ENCODE measurements around the genes LSM6 and PRMT9.

- PRO-cap: no peak
- RAMPAGE, long total RNA, 4 experiments: no peak in any of the 4 experiments
These were observed 64.9 kb downstream of the SMAD1 start for GRCh38 chr4:145546475-145546957.

GRCh38 chr4:145732451-145732749, 52.5 kb downstream of the C4orf51 start:
- PRO-cap: no peak
- RAMPAGE, long total RNA, 4 experiments: no peak in any of the 4 experiments

- PRO-cap: bidirectional peak, plus-strand start at chr4:145733196, minus-strand start at chr4:145732991; bidirectional peak, plus-strand start at chr4:145733399, minus-strand start at chr4:145733469; bidirectional peak, plus-strand start at chr4:145733845, minus-strand start at chr4:145733676
- RAMPAGE, long total RNA, 4 experiments: no peak in any of the 4 experiments
These were observed 53.2 kb downstream of the C4orf51 start for GRCh38 chr4:145732750-145733923.

GRCh38 chr4:145819367-145820315, 119.0 kb downstream of the ZNF827 start:
- PRO-cap: no peak
- RAMPAGE, long total RNA, 4 experiments: no peak in any of the 4 experiments

DNA sequence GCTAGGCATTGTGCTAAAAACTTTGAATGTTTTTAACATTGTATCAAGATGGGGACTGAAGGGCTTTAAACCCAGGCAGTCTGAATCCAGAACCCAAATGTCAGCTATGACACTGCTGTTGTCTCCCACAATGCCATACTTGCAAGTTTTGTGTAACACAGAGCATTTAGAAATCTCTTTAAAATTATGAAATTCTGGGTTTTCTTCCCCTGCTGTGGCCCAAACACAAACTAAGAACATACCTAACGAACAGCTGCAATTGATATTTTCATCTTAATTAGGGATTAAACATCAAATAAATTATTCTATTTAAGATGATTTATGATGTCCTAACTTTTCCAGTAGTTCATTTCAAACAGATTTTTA, 66.7 kb upstream of the LSM6 start:
- PRO-cap: no peak
- RAMPAGE, long total RNA, 4 experiments: no peak in any of the 4 experiments

GRCh38 chr4:146175393-146176492, at the start of gene LSM6:
Gene LSM6 (plus strand): TSS chr4:146175718.
- PRO-cap: bidirectional peak, plus-strand start at chr4:146175752, minus-strand start at chr4:146175611
- RAMPAGE, long total RNA, 4 experiments: start-site peak on the plus strand in 4 of 4 experiments, at chr4:146175718-146175775 at its widest, 306 to 1,047 reads per replicate

GRCh38 chr4:146522781-146523153, 1.0 kb upstream of the SLC10A7 start:
- PRO-cap: no peak
- RAMPAGE, long total RNA, 4 experiments: no peak in any of the 4 experiments

GRCh38 chr4:146663127-146663554, 24.4 kb downstream of the POU4F2 start:
- PRO-cap: no peak
- RAMPAGE, long total RNA, 4 experiments: no peak in any of the 4 experiments

DNA sequence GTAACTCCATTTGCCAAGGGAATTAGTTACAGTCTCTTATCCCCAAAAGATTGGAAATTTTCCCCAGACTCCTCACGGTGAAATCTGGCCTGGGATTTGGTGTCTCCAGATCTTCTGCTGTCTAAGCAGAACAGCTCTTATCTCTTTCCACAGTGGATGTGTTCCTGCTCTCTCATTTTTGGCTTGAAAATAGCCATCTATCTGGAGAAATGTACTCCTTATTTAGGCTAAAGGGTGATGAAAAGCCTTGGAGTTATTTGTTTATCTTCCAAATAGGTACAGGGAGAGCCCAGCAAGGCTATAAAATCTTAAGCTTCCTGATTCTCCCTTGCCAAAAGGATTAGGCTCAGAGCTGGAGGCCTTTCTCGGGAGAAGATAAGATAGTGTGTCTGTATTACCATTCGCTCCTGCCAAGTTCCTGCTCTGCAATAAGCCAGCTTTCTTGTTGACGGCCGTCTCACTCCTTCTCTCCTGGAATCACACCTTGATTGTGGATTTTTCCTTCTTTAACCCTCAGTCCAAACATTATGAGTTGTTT, 171.7 kb upstream of the TTC29 start:
- PRO-cap: no peak
- RAMPAGE, long total RNA, 4 experiments: no peak in any of the 4 experiments

- PRO-cap: no peak
- RAMPAGE, long total RNA, 4 experiments: no peak in any of the 4 experiments
These were observed 117.9 kb upstream of the EDNRA start for GRCh38 chr4:147362767-147363581.

- PRO-cap: unidirectional peak, minus-strand start at chr4:147492882
- RAMPAGE, long total RNA, 4 experiments: no peak in any of the 4 experiments
These were observed 11.8 kb downstream of the EDNRA start for GRCh38 chr4:147492681-147493163.

DNA sequence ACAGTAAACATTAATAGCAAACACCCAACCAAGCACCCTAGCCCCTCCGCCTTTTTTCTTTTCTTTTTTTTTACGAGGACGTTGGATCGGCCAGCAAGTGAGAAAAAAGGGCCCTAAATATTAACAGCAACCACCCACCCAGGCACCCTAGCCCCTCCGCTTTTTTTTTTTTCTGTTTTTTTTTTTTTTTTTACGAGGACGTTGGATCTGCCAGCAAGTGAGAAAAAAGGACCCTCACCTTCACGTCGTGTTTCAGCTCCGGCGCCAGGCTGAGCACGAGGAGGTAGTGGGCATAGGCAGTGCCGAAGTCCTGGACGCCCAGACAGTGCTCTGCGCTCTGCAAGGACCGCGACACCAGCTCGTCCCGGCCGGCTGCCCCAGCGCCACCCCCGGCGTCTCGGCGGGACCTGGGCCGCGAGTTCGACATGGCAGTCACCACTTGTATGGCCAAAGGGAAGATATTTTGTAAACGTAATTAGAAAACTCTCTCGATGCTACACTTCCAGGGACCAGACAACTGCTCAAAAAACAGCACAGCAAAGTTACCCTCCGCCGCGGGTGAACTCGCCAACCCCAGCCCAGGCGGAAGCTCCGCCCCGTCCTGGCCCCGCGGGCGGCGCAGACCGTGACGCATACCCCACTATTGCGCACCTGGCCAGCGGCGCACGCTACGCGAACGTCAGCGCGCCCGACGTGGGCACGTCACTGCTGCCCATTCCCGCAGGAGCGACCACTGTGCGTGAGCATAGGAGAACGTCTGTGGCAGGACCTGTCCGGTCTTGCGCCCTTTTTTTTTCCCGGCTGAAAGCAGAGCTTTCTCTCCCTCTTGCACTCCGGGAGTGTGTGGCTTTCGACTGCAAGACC, at the start of gene PRMT9:
PRMT9 (minus strand) TSS at position 603 of the 864 bp plus-strand sequence.
- PRO-cap: bidirectional peak, plus-strand start at position 715 of the sequence, minus-strand start at position 603 of the sequence
- RAMPAGE, long total RNA, 4 experiments: start-site peak on the minus strand in 4 of 4 experiments, centred at positions 566 to 572 of the sequence, 25 to 68 reads per replicate

GRCh38 chr4:147748001-147748529, 16.2 kb downstream of the ARHGAP10 start:
- PRO-cap: no peak
- RAMPAGE, long total RNA, 4 experiments: no peak in any of the 4 experiments

DNA sequence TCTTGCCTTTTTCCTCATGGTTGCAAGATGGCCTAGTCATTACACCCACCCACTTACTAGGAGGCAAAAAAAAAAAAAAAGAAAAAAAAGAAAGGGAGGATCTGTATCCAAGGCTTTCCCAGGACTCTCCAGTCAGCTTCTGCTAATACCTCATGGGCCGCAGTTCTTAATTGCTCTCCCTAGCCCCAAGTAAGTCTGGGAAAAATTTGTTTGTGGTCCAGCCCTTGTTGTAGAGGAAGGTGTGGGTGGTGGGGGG, 24.1 kb downstream of the ARHGAP10 start:
- PRO-cap: no peak
- RAMPAGE, long total RNA, 4 experiments: no peak in any of the 4 experiments

DNA sequence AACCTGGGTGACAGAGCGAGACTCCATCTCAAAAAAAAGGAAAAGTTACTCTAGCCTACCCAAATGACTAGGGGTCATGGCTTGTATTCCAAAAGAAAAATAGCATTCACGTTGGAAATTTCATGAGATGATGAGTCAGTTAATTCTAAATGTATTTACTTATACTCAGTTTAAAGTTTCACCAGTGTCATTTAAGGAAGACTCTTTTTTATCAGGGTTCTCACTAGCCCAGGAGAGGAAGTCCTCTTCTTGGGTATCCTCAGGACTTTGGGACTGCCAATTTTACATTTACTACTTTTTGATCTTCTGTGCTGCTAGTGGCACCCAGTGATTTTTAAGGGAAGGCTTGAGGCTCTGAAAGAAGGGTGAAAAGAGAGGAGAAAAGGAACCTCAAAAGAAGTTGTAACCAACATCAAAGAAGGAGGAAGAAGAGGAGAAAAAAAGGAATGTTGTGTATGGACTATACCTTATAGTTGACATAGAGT, 281.8 kb downstream of the ARHGAP10 start:
- PRO-cap: no peak
- RAMPAGE, long total RNA, 4 experiments: no peak in any of the 4 experiments

DNA sequence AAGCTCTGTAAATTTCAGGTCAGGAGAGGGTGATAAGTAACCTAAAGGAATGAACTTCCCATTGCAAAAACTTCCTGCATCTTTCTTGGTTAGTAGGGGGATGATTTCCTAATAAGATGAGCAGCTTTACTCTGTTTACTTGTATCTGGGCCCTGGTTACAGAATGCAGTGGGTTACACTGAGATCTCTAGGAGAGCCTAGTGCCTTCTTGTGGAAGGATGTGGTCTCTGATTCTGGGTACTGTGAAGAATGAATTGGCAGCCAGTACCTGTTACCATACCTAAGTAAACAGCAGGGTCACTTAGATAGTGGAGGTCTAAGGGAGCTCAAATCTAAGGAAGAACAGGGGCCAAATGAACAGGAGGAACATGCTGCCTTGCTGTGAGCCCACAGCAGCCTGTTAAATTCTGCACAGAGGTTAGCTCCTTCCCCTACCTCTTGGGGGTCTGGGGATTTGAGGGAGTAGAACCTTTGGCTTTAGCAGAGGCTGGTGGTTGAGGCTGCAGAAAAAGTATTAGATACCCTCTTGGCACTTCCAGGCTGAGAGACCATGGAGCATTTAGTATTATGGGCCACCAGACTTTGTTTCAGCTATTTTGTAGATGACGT, 320.7 kb downstream of the ARHGAP10 start:
- PRO-cap: no peak
- RAMPAGE, long total RNA, 4 experiments: no peak in any of the 4 experiments

- PRO-cap: no peak
- RAMPAGE, long total RNA, 4 experiments: no peak in any of the 4 experiments
These were observed 250.1 kb downstream of the NR3C2 start for GRCh38 chr4:148191948-148192758.

DNA sequence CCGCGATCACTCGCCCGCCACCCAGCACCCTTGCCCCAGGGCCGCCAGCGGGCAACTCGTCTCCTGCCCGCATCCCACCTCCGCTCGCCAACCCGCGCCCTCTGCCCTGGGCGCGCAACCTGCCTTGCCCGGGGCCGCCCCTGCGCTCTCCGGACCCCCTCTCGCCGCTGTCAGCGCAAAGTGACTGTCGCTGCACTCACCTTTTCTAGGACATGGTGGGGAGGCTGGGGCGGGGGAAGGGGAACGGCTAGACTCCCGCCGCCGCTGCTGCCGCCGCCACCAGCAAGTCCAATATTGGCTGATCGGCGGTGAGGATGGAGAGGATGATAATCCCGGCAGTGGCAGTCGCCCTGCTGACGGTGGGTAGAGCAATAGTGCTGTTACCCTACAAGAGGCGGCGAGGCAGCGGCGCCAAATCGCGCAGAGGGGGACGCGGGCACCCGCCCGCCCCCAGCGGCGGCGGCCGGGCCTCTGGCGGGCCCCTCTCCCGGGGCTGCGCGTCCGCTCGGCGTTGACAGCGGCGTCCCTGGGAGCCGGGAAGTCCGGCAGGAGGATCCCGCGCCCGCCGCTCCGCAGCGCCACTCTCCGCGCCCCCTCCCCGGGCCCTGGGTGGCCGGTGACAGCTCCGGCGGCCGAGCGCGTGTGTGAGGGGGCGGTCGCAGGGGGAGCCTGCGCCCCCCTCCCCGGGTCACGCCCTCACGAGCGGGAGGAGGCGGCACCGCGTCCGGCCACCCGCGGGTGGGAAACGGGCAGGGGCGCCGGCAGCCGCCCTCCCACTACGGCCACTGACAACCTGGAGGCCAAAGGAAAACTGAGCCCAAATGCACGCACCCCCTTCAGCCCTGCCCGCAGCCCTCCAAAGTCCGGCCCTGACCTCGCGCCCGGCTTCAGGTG, 2.4 kb upstream of the NR3C2 start:
- PRO-cap: bidirectional peak, plus-strand start at position 388 of the sequence, minus-strand start at position 186 of the sequence
- RAMPAGE, long total RNA, 4 experiments: no peak in any of the 4 experiments

DNA sequence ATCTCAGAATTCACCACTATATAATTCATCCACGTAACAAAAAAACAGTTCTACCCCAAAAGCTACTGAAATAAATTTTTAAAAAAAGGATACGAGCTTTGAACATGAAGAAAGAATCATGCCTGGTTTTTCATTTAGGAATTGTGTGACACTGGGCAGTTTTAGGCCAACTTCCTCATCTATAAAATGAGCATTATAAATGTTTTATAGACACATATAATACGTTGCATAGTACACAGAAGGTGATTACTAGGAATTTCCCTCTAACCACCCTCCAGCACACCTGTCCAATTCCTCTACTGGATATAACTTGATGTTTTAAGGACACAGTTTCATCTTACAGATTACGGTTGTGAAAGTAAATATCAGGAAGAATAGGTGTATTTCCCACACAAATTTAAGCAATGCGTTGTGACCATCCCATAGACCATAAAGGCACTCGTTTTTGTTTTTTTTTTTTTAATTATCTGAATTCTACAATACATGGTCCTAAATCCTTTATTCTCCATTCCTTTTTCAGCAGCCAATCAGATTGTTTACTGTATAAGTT, 85.5 kb upstream of the IQCM start:
- PRO-cap: no peak
- RAMPAGE, long total RNA, 4 experiments: no peak in any of the 4 experiments

DNA sequence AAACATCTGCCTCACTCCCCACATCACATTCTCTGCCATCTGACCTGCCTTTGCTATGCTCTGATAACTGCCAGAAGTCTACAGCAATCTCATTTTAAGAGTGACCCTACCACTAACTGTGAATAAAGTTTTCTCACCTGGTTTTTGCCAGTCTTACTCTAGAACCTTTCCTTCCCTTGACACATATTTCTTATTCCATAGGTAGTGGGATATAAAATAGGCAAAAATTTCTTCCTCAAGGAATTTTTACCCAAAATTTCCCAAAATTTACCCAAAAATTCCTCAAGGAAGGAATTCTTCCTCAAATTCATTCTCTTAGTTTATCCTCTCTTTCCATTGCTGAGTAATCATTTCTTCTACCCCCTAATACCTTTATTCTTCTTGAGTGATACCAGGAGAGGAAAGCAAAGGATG, 191.6 kb upstream of the MAB21L2 start:
- PRO-cap: no peak
- RAMPAGE, long total RNA, 4 experiments: no peak in any of the 4 experiments